A549 (cell line): ENCODE data around the genes SPRR2B, PRR9 and CREB3L4.

GRCh38 chr1:152811207-152811555, 590 bp upstream of the LCE1B start:
- PRO-cap: no peak
CAGE:
- cytosol, long polyA plus RNA: no peak
- long polyA plus RNA: no peak
- nucleus, long polyA plus RNA: no peak

- PRO-cap: no peak
CAGE:
- cytosol, long polyA plus RNA: no peak
- long polyA plus RNA: no peak
- nucleus, long polyA plus RNA: no peak
These were observed at the start of gene SPRR2B for GRCh38 chr1:153071379-153071762. Gene SPRR2B, minus strand, starts transcription at chr1:153071611.

DNA sequence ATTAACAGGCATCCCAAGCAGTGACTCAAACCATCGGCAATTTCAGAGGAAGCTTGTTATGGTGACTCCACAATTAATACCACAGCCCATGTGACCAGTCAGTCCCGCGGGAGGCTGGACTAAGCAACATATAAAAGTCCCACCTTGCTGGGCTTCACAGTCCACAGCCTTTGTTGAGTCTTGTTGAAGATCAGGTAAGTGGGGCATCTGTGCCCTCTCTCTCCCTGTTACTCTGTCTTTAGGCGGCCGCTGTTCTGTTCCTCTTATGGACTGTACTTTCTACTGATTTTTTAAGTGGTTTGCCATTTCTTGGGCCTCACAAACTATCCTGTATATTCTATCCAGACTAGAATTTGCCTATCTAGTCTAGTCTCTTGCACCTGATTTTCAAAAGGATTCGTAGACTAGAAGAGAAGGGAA, at the start of gene PRR9:
Gene PRR9 (plus strand): TSS at position 159 of the 420 bp plus-strand sequence.
- PRO-cap: no peak
CAGE:
- cytosol, long polyA plus RNA: no peak
- long polyA plus RNA: no peak
- nucleus, long polyA plus RNA: no peak

DNA sequence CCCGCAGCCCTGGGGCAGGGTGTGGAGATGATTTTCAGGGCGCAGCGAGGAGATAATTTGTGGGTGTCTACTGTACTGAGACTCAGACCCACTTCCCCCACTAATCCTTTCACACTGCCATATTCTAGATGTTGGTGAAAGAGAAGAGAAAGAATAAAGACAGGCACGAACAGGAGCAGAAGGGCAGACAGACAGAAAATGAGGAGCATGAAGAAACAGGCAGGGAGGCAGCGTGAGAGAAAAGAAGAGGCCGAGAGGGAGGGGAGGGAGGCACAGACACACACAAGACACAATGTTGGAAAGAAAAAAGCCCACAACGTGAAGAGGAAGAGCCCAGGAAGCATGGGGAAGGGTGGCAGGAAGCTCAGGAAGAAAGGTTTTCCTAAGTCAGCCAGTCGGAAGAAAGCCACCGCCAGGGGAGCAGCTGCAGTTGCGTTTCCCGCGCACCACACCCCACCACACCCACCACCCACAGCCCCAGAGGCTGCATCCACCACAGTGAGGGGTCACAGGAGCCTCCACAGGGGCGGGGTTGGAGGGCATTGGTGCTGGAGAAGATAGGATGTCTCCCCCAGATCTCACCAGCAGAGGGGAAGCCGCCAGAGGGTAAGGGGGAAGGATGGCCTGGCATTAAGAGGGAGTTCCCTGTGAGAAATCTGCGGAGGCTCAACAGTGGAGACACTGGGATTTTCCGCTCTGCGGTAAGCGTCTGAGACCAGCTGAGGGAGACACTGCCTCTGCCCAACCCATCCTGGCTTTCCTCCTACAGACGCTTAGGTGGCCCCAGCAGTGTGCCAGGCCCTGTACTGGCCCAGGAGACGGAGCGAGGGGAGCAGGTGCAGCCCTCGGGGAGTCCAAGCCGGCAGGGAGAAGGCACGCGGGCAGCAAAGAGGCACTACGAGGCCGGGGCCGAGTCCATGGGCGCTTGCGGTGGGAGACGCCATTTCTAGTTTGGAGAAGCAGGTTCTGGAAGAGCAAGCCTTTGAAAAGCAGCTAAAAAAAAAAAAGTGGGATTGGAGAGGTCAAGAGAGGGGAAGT, 20.0 kb downstream of the PGLYRP3 start:
- PRO-cap: no peak
CAGE:
- cytosol, long polyA plus RNA: no peak
- long polyA plus RNA: no peak
- nucleus, long polyA plus RNA: no peak

DNA sequence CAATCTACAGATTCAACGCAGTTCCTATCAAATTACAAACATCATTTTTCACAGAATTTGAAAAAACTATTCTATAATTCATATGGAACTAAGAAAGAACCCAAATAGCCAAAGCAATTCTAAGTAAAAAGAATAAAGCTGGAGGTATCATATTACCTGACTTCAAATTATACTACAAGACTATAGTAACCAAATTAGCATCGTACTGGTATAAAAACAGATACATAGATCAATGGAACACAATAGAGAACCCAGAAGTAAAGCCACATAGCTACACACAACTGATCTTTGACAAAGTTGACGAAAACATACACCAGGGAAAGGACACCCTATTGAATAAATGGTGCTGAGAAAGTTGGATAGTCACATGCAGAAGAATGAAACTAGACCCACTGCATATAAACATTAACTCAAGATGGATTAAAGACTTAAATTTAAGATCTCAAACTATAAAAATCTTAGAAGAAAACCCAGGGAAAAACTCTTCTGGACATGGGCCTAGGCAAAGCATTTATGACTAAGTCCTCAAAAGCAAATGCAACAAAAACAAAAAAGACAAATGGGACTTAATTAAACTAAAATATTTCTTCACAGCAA, 13.9 kb downstream of the PGLYRP4 start:
- PRO-cap: no peak
CAGE:
- cytosol, long polyA plus RNA: no peak
- long polyA plus RNA: no peak
- nucleus, long polyA plus RNA: no peak

DNA sequence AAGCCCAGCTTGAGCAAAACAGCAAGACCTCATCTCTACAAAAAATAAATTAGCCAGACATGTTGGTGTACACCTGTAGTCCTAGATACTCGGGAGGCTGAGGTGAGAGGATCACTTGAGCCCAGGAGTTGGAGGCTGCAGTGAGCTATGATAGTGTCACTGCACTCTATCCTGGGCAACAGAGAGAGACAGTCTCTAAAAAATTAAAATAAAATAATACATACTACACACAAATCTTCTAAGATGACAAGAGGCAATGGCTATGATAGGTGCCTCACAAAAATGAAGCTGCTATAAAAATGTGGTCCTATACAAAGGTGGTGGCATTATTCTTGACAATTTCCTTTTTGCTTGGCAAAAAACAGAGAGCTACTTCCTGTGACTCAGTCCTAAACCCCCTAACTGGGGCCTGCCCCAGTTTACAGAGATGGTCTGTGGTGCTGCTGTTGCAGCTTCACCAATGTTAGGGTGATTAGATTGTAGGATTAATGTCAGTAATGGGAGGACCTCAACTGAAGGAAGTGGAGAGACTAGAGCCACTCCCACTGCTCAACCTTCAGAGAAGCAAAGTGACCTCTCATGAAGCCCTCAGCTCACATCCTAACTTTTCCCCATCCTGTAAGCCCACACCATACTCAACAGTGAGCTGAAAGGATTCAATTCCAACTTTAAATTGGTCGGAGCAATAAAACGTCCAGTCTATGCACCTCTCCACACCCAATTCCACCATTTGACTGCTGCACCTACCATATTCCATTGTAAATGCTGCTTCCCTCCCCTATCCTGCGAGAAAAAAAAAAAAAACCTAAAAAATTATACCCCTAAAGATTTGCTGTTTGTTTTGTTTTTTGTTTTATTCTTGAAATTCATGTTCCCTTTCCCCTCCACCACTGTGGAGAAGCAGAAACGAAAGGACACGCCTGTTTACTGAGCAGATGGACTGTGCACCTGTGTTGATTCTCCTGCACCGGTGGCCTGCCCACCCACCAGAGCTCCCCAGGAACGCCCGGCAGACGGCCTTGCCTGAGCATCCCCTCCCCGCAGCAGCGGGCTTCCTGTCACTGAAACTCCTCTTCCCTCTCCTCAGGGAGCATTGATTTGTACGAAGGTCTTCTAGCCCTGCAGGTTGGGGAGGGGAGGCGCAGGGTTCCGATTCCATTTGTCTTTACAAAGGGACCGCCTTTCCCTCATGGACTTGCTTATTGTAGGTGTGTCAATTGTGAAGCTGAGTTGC, 3.5 kb downstream of the S100A6 start:
- PRO-cap: no peak
CAGE:
- cytosol, long polyA plus RNA: no peak
- long polyA plus RNA: no peak
- nucleus, long polyA plus RNA: no peak

GRCh38 chr1:153542804-153543434, 2.2 kb upstream of the S100A5 start:
- PRO-cap: no peak
CAGE:
- cytosol, long polyA plus RNA: no peak
- long polyA plus RNA: no peak
- nucleus, long polyA plus RNA: no peak

DNA sequence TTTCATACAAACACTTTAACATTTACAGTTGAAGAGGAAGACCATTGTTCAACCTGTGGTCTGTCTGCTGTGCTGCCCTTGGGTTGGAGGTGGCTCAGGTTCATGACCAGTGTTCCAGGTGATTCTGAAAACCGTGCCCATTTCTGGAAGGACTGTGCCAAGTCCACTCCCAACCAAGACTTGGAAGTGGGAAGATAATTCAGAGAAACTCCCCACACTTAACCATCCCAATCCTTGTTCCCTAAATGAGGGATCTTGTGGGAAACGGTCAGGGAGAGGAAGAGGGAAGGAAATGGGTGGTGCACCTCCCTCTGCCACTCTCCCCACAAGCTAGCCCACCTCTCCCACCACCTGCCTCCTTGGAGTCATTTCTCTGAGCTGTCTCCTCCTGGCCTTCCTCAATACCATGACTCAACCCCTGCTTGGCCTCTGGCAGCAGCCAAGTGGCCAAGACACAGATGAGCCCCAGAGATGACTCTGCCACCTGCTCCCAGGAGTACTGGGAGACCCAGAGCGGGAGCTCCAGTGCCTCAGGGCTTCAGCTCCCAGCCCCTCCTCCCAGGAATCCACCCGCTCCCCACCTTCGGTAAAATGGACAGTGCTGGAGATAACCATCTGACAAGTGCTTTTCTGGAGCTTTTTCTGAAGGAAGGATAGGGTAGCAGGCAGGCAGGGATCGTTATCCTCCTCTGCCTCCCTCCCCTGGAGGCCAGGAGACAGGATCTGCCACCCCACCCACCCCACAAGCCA, 2.7 kb downstream of the S100A16 start:
- PRO-cap: no peak
CAGE:
- cytosol, long polyA plus RNA: no peak
- long polyA plus RNA: no peak
- nucleus, long polyA plus RNA: no peak

- PRO-cap: no peak
CAGE:
- cytosol, long polyA plus RNA: no peak
- long polyA plus RNA: no peak
- nucleus, long polyA plus RNA: no peak
These were observed 1.9 kb downstream of the S100A16 start for GRCh38 chr1:153610825-153611565.

GRCh38 chr1:153688901-153689662, 10.6 kb downstream of the NPR1 start:
- PRO-cap: no peak
CAGE:
- cytosol, long polyA plus RNA: no peak
- long polyA plus RNA: no peak
- nucleus, long polyA plus RNA: no peak

DNA sequence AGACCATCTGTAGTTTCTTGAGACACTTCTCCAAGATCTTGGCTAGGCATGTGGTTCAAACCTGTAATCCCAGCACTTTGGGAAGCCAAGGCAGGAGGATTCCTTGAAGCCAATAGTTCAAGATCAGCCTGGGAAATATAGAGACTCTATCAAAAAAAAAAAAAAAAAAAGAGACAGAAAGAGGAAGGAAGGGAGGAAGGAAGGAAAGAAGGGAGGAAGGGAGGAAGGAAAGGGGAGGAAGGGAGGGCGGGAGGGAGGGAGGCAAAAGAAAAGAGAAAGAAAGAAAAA, 20.4 kb upstream of the INTS3 start:
- PRO-cap: no peak
CAGE:
- cytosol, long polyA plus RNA: no peak
- long polyA plus RNA: no peak
- nucleus, long polyA plus RNA: no peak

- PRO-cap: no peak
CAGE:
- cytosol, long polyA plus RNA: no peak
- long polyA plus RNA: no peak
- nucleus, long polyA plus RNA: no peak
These were observed 3.2 kb downstream of the INTS3 start for GRCh38 chr1:153731188-153731389.

DNA sequence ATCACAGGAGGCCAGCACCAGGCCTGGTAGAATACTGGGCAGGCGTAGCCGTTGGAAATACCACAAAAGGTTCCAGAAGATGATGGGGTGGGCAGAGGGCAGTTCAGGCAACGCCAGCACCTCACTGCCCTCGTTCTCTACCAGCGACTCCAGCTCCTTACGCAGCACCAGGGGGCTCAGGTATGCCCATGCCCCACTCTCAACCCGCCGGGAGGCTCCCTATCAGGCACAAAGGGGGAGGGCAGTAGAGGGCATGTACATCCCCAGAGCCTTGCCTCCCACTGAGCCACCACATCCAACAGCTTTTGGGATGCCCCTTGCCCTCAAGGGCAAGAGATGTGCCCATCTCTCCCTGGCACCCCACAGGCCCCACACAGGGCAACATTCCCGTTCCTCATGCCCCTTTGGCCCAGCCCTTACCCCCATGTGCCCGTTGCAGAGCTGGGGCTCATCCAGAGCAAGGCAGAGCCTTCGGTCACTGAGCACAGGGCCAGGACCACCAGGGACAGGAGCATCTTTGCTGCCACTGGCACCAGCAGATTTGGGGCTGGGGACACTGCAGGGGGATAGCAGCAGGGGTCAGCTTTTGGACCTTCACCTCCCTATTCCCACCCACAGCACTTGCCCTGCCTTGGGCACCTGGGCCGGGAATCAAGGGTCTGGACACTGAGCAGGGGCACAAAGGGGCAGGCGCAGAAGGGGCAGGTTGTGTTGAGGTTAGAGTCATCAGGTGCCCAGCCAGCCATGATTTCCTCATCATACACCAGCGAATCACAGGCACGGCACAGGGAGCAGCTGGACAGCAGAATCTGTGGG, 9.7 kb upstream of the GATAD2B start:
- PRO-cap: no peak
CAGE:
- cytosol, long polyA plus RNA: no peak
- long polyA plus RNA: no peak
- nucleus, long polyA plus RNA: no peak

GRCh38 chr1:153967118-153968087, at the start of gene CREB3L4:
Gene CREB3L4, plus strand, starts transcription at chr1:153967902.
- PRO-cap: bidirectional peak, plus-strand start at chr1:153967487, minus-strand start at chr1:153967312; bidirectional peak, plus-strand start at chr1:153967819, minus-strand start at chr1:153967633
CAGE:
- cytosol, long polyA plus RNA: start-site peak on the plus strand at chr1:153967476-153967581, 24 and 24 reads in 2 replicates; start-site peak on the plus strand at chr1:153967830-153967904, 87 and 279 reads in 2 replicates
- long polyA plus RNA: start-site peak on the plus strand at chr1:153967835-153967904, 384 and 321 reads in 2 replicates
- nucleus, long polyA plus RNA: start-site peak on the plus strand at chr1:153967830-153967923, 42 and 262 reads in 2 replicates

DNA sequence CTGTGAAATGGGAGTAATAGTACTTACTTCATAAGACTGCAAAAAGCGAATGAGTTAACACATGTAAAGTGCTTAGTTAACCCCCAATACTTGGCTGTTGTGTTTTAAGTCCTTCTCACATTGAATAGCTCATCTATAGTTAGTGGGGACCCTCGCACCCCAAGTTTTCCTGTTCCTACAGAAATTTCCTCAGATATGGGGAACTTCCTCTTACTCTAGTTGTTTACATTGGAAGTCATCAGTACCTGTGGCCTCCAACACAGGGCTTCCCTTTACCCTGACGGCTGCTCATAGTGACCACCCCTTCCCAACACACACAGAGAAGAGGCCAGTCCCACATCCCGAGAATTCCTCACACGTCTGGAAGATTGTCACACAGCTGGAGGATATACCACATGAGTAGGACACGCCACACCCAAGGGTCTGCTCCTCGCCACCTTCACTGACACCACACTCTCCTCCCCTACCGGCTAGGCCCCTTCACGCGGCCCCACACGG, 37.6 kb downstream of the TPM3 start:
- PRO-cap: unidirectional peak, plus-strand start at position 335 of the sequence
CAGE:
- cytosol, long polyA plus RNA: no peak
- long polyA plus RNA: no peak
- nucleus, long polyA plus RNA: no peak

GRCh38 chr1:154156761-154157392, 35.0 kb downstream of the TPM3 start:
- PRO-cap: no peak
CAGE:
- cytosol, long polyA plus RNA: no peak
- long polyA plus RNA: no peak
- nucleus, long polyA plus RNA: no peak

DNA sequence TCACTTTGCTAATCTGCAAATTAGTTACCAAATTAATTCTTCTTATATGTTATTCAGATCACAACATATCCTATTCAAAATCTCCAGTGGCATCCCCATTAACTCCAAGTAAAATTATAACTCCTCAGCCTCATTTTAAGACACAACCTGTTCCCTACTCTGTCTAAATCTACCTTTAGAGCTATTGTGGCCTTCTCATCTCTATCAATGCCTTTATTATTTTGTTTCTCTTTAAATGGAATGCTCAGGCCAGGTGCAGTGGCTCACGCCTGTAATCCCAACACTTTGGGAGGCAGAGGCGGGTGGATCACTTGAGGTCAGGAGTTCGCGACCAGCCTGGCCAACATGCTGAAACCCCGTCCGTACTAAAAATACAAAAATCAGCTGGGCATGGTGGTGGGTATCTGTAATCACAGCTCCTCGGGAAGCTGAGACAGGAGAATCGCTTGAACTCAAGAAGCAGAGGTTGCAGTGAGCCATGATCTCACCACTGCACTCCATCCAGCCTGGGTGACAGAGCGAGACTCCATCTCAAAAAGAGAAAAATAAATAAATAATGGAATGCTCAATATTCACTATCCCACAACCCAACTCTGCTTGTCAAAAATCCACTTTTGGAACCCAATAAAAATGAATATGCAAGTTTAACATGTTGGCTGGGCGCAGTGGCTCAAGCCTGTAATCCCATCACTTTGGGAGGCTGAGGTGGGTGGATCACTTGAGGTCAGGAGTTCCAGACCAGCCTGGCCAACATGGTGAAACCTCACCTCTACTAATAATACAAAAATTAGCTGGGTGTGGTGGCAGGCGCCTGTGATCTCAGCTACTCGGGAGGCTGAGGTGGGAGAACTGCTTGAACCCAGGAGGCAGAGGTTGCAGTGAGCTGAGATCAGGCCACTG, 26.8 kb downstream of the TPM3 start:
- PRO-cap: no peak
CAGE:
- cytosol, long polyA plus RNA: no peak
- long polyA plus RNA: no peak
- nucleus, long polyA plus RNA: no peak

DNA sequence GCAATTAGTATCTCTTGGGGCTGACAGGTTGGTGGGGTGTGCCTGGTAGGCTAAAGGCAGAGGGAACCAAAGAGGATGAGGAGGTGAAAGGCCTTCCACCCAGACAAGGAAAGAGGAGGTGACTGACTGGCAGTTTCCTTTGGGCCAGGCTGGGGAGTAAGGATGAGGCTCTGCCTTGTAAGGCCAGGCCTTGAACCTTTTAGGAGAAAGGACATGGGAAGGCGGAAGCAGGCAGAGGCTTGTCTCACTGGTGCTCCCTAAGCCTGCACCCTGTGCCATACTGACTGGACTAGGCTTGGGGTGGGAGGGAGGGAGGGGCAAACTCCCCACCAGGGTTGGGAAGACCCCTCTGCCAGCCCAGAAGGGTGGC, 1.8 kb downstream of the ATP8B2 start:
- PRO-cap: no peak
CAGE:
- cytosol, long polyA plus RNA: no peak
- long polyA plus RNA: no peak
- nucleus, long polyA plus RNA: no peak

- PRO-cap: no peak
CAGE:
- cytosol, long polyA plus RNA: no peak
- long polyA plus RNA: no peak
- nucleus, long polyA plus RNA: no peak
These were observed 4.9 kb downstream of the ATP8B2 start for GRCh38 chr1:154330204-154330581.

DNA sequence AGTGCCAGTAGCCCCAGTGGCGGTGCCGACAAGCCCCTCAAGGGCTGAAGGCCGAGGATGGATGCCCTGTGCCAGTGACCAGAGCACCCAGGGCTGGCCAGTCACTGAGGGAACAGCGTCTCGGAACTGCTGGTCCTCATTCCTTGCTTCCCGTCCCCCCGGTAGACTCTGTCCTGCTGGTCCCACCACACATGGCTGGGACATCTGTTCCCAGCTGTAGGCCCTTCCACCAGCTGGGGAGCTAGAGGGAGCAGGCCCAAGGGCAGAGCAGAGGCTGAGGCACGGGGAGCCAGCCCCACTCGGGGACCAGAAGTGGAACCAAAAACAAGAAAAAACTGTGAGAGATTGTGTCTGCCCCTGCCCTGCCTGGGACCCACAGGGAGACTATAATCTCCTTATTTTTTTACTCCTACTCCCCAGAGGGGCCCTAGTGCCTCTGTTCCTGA, 23.8 kb downstream of the ATP8B2 start:
- PRO-cap: no peak
CAGE:
- cytosol, long polyA plus RNA: no peak
- long polyA plus RNA: no peak
- nucleus, long polyA plus RNA: no peak